ENCODE data around the genes LRP5 and GAL.

DNA sequence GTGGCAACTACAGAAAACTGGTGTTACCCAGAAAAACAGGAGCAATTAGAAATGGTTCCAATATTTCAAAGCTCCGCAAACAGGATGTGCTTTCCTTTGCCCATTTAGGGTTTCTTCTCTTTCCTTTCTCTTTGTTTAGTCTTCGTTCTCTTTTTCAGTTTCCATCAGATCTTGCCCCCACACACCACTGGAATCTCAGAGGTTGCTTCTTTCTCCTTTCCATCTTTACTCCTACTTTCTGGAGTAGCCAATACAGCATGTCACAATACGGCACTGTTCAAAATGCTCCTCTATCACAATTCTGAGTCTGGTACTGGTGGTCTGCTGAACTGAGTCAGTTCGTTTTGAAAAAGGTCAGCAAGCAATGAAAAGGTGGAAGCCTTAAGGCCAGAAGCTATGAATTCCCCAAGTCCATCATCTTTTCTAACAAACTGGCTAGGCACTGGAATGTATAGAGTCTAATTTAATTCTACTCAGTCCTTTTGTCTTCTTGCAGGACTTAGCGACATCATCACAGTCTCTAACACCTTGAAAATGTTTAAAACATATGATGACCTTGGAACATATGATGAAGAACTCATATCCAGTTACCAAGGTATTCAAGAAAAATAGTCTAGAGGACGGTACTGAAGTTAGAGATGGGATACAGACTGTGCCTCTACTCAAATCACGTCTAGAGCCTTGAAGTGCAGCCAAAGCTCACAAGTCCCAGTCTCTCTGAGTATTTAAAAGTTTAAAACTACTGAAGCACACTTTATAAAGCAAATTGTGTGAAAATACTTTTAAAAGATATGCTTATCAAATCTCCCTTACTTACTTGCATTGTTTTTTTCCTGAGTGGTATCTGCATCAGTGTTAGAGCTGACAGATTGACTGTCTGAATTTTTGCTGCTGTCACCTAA is 45.2 kb upstream of the CHKA start:
- RRBS = no CpG with 5 or more reads among the region's 7 CpGs
CAGE:
- cytosol, long polyA plus RNA = no peak
- long polyA plus RNA = no peak
- nucleus, long polyA plus RNA = no peak

GRCh38 chr11:68189714-68190289 is 23.3 kb downstream of the KMT5B start:
- RRBS = no CpG with 5 or more reads among the region's 3 CpGs
CAGE:
- cytosol, long polyA plus RNA = no peak
- long polyA plus RNA = no peak
- nucleus, long polyA plus RNA = no peak

- RRBS = 4% methylated on average over 21 of the region's 52 CpGs
CAGE:
- cytosol, long polyA plus RNA = no peak
- long polyA plus RNA = no peak
- nucleus, long polyA plus RNA = no peak
These were observed 1.1 kb upstream of the KMT5B start for GRCh38 chr11:68214064-68214664.

DNA sequence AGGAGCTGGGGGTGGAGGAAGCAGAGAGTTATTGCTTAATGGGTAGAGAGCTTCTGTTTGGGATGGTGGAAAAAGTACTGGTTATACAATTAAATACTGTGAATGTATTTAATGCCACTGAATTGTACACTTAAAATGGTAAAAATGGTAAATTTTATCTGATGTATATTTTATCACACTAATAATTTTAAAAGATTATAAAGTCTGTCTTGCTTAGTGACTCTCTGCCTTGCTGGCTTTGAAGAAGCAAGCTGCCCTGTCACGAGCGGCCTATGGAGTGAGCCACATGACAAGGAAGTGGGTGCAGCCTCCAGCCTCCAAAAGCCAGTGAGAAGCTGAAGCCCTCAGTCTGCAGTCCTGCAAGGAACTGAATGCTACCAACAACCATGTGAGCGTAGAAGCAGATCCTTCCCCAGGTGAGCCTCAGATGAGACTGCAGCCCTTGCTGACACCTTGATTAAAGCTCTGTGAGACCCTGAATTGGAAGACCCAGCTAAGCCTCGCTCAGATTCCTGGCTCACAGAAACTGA is 20.0 kb downstream of the C11orf24 start:
- RRBS = no CpG with 5 or more reads among the region's 4 CpGs
CAGE:
- cytosol, long polyA plus RNA = no peak
- long polyA plus RNA = no peak
- nucleus, long polyA plus RNA = no peak

GRCh38 chr11:68273017-68273540 is 1.3 kb upstream of the C11orf24 start:
- RRBS = no CpG with 5 or more reads among the region's 14 CpGs
CAGE:
- cytosol, long polyA plus RNA = no peak
- long polyA plus RNA = no peak
- nucleus, long polyA plus RNA = no peak

- RRBS = no CpG with 5 or more reads among the region's 17 CpGs
CAGE:
- cytosol, long polyA plus RNA = no peak
- long polyA plus RNA = no peak
- nucleus, long polyA plus RNA = no peak
These were observed 15.6 kb upstream of the LRP5 start for GRCh38 chr11:68296662-68297391.

GRCh38 chr11:68312053-68312979 is at the start of gene LRP5:
Gene LRP5 (plus strand): TSS chr11:68312591.
- RRBS = 2% methylated on average over 48 of the region's 122 CpGs
CAGE:
- cytosol, long polyA plus RNA = no peak
- long polyA plus RNA = no peak
- nucleus, long polyA plus RNA = no peak

DNA sequence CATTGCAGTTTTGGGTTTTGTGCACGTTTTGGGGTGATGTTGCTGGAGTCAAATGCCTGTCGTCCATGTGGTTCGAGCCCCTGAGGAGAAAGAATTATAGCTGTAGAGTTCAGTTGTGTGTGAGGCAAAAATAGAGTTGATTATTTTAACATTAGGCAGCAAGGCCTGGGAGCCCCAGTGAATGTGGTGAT is 1.7 kb downstream of the LRP5 start:
- RRBS = no CpG with 5 or more reads among the region's 3 CpGs
CAGE:
- cytosol, long polyA plus RNA = no peak
- long polyA plus RNA = no peak
- nucleus, long polyA plus RNA = no peak

- RRBS = no CpG with 5 or more reads among the region's 11 CpGs
CAGE:
- cytosol, long polyA plus RNA = no peak
- long polyA plus RNA = no peak
- nucleus, long polyA plus RNA = no peak
These were observed 3.2 kb downstream of the LRP5 start for GRCh38 chr11:68315503-68316012.

DNA sequence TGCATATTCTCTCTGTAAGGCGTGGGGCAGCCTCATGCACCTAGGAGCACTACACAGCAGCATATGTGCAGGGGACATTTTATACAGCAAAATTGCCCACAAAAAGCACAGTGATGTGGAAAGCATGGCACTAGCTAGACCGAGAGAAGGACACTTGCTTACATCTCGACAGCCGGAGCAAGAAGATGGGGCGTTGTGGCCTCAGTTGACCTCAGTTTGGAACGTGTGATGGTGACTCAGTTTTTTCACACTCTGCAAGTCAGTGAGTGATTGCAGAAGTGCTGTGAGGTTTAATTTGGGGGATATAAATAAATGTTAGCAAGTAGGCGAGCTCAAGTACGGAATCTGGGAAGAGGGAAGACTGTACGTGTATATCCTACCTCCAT is 23.3 kb downstream of the LRP5 start:
- RRBS = no CpG with 5 or more reads among the region's 9 CpGs
CAGE:
- cytosol, long polyA plus RNA = no peak
- long polyA plus RNA = no peak
- nucleus, long polyA plus RNA = no peak

GRCh38 chr11:68349453-68349925 is 37.1 kb downstream of the LRP5 start:
- RRBS = no CpG with 5 or more reads among the region's 8 CpGs
CAGE:
- cytosol, long polyA plus RNA = no peak
- long polyA plus RNA = no peak
- nucleus, long polyA plus RNA = no peak

DNA sequence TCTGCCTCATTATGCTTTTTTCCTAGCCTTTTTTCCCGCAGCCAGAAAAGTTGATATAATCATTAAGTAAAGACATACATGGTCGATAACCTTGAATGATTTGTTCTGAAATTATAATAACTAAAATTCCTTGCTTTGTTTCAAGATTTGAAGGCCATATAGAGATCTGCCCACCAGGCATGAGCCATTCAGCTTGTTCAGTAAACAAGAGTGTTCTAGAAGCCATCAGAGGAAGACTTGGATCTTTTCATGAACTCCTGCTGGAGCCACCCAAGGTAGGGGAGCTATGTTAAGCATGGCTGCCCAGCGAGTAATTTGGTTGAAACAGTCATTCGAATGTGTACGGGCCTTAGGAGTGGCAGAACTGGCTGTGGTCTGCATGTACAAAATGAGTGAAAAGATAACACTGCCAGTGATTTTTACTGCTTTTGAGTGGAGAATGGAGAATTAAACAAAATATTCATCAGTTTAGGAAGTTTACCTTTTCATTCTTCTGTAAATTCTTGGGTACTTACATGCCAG is 103.7 kb downstream of the PPP6R3 start:
- RRBS = no CpG with 5 or more reads among the region's 5 CpGs
CAGE:
- cytosol, long polyA plus RNA = no peak
- long polyA plus RNA = no peak
- nucleus, long polyA plus RNA = no peak

GRCh38 chr11:68595810-68596422 is 88.4 kb upstream of the GAL start:
- RRBS = no CpG with 5 or more reads among the region's 9 CpGs
CAGE:
- cytosol, long polyA plus RNA = no peak
- long polyA plus RNA = no peak
- nucleus, long polyA plus RNA = no peak

- RRBS = 10% methylated on average over 34 of the region's 126 CpGs
CAGE:
- cytosol, long polyA plus RNA = no peak
- long polyA plus RNA = no peak
- nucleus, long polyA plus RNA = no peak
These were observed at the start of gene GAL for GRCh38 chr11:68684142-68685320. Gene GAL (plus strand): TSS chr11:68684544.

- RRBS = 90% methylated on average over 2 of the region's 10 CpGs
CAGE:
- cytosol, long polyA plus RNA = no peak
- long polyA plus RNA = no peak
- nucleus, long polyA plus RNA = no peak
These were observed 23.5 kb downstream of the CPT1A start for GRCh38 chr11:68818070-68818668.

- RRBS = no CpG with 5 or more reads among the region's 30 CpGs
CAGE:
- cytosol, long polyA plus RNA = no peak
- long polyA plus RNA = no peak
- nucleus, long polyA plus RNA = no peak
These were observed 12.6 kb downstream of the MRPL21 start for GRCh38 chr11:68890695-68891677.

DNA sequence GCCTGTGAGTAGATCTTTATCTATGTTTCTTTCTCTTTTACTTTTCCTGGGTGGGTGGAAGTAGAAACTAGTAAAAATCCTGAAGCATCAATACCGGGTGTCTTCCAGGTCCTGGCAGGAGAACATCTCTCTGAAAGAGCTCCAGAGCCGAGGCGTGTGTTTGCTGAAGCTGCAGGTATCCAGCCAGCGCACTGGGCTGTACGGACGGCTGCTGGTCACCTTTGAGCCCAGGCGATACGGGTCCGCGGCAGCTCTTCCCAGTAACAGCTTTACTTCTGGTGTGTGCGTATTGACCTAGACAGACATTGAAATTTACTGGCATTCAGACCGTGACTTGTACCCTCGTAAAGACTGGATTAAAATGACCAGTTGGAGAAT is 2.3 kb downstream of the IGHMBP2 start:
- RRBS = no CpG with 5 or more reads among the region's 13 CpGs
CAGE:
- cytosol, long polyA plus RNA = no peak
- long polyA plus RNA = no peak
- nucleus, long polyA plus RNA = no peak

GRCh38 chr11:69002644-69003022 is 10.4 kb downstream of the MRGPRF start:
- RRBS = no CpG with 5 or more reads among the region's 7 CpGs
CAGE:
- cytosol, long polyA plus RNA = no peak
- long polyA plus RNA = no peak
- nucleus, long polyA plus RNA = no peak

DNA sequence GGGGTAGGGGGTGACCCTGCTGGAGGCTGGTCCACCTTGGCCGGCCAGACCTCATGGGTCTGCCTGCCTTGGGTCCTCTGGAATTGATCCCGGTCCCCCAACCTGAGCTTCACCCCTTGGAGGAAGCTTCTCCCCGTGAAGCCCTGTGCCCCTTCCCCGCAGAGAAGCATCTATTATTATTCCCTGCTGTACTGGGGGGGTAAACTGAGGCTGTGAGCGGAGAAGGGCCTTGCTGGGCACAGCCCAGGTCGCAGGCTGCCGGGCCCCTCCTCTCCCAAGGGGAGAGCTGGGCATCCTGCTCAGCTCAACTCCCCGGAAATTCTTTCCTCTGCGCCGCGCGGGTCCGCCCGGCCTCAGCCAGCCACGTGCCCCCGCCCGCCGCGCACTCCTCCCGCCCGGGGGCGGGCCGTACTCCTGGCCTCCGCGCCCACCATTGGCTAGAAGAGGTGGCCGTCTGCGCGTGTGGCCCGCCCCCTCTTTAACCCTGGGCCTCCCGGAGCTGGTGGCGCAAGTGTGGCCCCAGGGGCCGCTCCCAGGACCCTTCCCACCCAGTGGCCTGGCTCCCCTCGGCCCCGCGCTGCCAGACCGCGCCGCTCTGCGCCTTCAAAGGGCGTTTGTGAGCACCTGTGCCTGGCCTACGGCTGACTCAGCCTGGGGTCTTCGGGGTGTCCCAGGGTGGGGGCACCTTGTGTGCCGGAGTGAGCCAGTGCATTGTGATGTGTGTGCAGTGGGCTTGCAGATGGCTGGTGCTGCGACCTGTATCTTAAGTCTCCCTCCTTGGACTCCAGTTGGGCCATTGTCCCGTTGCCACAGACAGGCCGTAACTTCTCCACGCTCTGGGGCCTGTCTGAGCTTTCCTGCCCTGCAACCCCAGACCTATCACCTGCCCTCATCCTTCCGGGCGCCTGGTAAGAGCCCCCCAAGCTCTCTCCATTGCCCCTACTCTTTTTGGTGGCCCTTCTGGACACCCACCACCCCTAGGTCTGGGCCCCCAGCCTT is 2.0 kb downstream of the MRGPRF start:
- RRBS = 4% methylated on average over 18 of the region's 49 CpGs
CAGE:
- cytosol, long polyA plus RNA = no peak
- long polyA plus RNA = no peak
- nucleus, long polyA plus RNA = no peak

DNA sequence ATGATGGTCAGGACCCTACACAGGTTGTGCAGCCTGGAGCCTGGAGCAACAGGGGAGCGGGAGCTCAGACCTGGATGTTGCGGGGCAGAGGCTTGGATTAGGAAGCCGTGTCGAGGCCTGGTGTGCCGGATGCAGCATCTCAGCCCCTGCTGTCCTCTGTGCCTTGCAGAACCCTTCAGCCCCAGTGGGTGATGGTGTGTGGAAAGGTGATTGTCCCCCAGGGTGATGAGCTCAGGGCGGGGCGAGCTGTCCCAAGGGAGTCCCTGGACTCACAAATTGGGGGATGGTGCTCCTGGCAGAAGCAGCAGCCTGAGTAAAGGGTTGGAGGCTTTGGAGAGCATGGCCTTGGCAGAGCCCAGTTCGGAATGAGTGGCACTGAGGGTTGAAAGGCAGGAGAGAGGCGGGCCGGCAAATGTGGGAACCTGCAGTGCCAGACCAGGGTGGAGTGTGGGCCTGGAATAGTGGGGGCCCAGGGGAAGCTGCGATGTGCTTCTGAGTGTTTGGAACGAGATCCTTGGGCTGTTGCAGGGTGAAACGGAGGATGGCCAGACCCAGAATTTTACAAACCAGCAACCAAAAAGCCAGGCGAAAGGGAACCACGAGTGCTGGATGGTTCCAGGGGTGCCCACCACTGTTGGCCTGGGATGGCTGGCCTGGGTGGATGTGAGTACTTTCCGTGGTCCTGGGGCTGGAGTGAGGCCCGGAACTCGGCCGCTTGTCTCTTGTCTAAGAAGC is 2.9 kb downstream of the TPCN2 start:
- RRBS = 92% methylated on average over 3 of the region's 19 CpGs
CAGE:
- cytosol, long polyA plus RNA = no peak
- long polyA plus RNA = no peak
- nucleus, long polyA plus RNA = no peak